H1 (cell line): Measurements from ENCODE around the genes HACD3 and LCTL.

GRCh38 chr15:64848434-64848818 is 6.7 kb downstream of the PLEKHO2 start:
- RRBS, result no CpG with 5 or more reads among the region's 3 CpGs
CAGE:
- cytosol, long polyA plus RNA, result no peak
- long polyA plus RNA, result no peak
- nucleus, long polyA plus RNA, result no peak

GRCh38 chr15:64872969-64873489 is 31.3 kb downstream of the PLEKHO2 start:
- RRBS, result no CpG with 5 or more reads among the region's 4 CpGs
CAGE:
- cytosol, long polyA plus RNA, result no peak
- long polyA plus RNA, result no peak
- nucleus, long polyA plus RNA, result no peak

DNA sequence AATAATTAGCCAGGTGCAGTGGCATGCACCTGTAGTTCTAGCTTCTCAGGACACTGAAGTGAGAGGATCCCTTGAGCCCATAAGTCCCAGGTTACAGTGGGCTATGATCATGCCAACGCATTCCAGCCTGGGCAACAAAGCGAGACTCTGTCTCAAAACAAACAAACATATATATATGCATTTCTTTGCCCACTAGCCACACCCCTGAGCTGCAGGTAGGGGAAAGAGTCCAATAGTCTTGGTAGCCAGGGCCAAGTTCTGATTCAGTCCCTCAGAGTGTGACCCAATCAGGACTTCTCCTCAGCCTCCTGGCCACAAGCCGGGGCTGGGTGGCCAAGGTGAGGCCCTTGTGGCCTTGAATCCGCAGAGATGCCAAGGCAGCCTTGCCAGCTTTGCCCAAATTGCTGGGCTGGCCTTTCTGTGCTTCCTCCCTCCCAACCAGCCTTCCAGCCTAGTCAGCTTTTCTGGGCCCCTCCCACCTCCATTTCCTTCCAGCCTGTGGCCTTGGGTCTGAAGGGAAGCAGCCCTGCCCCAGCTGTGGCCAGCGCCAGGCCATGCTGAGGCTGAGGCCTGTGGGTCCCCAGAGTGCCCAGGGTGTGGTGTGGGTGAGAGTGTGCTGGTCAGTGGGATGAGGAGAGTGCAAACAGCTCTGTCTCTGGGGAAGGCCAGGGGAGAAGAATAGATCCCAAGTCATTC is 34.3 kb upstream of the ANKDD1A start:
- RRBS, result no CpG with 5 or more reads among the region's 5 CpGs
CAGE:
- cytosol, long polyA plus RNA, result no peak
- long polyA plus RNA, result no peak
- nucleus, long polyA plus RNA, result no peak

DNA sequence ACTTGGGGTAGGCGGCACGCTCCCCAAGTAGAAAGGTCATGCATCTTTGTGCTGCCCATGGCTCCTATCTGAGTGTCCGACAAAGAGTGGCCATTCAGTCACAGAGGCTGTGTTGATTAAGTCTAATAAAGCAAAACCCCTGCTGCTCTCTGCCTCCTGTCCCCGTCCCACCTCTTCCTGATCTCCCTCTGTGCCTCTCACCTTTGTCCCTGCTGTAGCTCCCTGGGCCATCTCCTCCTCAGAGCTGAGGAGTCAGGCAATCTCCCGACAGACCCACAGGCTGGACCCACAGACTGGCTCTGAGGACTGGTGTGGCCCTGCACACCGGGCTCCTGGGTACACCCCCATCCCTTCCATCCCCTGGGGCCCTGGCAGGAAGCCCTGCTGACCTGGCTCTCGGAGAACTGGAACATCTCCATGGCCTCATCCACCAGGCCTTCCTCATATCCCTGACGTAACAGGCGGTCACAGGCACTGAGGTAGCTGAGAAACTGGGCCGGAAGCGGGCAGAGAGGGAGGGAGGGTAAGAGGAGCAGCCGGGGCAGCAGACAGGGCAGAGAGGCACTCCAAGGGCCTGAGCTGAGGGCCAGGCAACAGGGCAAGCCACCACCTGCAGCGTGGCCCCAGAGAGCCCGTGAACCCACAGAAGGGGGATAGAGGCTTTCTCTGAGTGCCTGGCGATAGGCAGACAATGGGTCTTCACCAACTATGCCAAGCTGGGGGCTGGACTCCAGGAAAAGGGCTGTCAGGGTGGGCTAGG is 17.7 kb downstream of the KBTBD13 start:
- RRBS, result no CpG with 5 or more reads among the region's 15 CpGs
CAGE:
- cytosol, long polyA plus RNA, result no peak
- long polyA plus RNA, result no peak
- nucleus, long polyA plus RNA, result no peak

GRCh38 chr15:65226834-65227578 is 15.7 kb upstream of the CILP start:
- RRBS, result no CpG with 5 or more reads among the region's 12 CpGs
CAGE:
- cytosol, long polyA plus RNA, result no peak
- long polyA plus RNA, result no peak
- nucleus, long polyA plus RNA, result no peak

DNA sequence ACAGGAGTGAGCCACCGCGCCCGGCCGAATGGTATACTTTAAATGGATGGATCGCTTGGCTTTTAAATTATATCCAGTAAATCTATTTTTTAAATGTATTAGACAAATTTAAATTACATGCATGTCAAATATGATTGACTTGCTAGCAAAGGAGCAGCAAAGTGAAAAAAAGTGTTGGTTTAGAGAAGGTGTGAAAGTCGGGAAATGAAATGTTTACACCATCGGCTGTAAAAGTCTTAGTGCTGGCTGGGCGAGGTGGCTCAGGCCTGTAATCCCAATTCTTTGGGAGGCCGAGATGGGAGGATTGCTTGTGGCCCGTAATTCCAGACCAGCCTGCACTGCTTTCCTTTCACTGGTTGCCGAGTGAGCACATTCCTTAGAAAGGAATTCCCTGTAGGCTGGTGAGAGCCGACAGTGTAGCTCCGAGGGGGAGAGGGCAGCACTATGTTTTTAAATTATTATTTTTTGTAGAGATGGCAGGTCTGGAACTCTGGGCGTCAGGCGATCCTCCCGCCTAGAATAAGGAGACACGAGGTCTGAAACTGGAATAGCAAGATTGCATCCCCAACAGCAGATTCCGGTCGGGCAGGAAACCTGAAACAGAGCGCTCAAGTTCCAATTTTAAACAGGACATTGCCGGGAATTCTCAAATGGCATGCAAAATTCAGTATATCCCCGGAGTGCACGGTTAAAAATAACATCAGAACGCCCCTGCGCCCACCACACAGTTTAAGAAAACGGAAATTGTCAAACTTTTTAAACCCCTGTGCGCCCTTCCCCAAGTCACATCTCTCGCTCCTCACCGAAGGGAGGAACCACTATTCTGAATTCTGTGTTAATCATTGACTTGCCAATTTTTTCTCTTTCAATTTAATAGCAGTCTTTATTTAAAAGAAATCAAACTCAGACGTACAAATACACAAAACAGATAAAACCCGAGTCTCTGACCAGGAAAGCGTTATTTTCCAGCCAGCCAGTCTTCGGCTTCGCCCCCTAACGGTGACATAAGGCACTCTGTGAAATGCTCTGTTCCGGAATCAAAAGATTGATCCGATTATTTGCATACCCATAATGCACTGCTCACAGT is 17.1 kb upstream of the PARP16 start:
- RRBS, result 17% methylated on average over 1 of the region's 37 CpGs
CAGE:
- cytosol, long polyA plus RNA, result no peak
- long polyA plus RNA, result no peak
- nucleus, long polyA plus RNA, result no peak

GRCh38 chr15:65376642-65377899 is 731 bp downstream of the IGDCC3 start:
- RRBS, result under 1% methylated on average over 54 of the region's 118 CpGs
CAGE:
- cytosol, long polyA plus RNA, result no peak
- long polyA plus RNA, result no peak
- nucleus, long polyA plus RNA, result start-site peak on the minus strand at chr15:65377547-65377620, 10 reads

DNA sequence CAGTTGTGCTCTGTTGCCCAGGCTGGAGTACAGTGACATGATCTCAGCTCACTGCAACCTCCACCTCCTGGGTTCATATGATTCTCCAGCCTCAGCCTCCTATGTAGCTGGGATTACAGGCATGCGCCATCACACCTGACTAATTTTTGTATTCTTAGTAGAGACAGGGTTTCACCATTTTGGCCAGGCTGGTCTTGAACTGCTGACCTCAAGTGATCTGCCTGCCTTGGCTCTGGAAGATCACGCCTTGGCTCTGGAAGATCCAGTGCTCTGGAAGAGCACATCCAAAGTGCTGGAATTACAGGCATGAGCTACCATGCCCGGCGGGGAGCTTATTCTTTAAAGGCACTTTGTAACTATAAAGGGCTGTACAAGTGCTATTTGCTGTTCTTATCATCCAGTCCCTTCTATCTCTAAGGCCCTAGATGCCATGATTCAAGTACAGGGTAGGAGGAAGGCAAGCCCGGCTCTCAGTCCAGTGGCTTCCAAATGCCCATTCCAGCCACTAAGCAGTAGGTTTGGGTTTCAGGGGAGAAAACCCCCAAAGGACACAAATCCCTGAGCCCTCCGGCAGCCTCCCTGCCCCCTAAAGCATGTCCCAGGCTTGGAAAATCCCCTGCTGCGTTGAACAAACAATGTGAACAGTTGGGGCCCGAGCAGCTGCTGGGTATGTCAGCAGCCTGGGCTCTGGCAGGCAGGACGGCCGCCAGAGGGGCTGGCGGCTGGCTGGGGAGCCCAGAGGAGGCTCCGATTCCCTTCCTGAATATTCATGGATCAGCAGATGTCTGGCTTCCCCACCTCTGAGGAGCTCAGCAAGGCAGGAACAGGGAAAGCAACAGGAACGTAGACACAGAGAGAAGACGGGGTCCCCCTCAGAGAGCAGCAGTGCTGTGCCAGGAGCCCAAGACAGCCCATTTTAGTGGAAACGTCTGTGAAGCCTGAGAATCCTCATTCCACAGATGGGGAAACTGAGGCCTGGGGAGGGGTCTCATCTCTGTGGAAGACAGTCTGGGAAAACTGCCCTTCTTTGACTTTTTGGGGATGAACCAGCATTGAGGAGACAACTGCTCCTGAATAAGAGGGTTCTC is 7.7 kb downstream of the IGDCC4 start:
- RRBS, result 25% methylated on average over 2 of the region's 15 CpGs
CAGE:
- cytosol, long polyA plus RNA, result start-site peak on the plus strand centred at position 829 of the sequence, 19 bp wide, 36 reads
- long polyA plus RNA, result start-site peak on the plus strand centred at position 835 of the sequence, 56 bp wide, 46 and 35 reads in 2 replicates
- nucleus, long polyA plus RNA, result start-site peak on the plus strand centred at position 822 of the sequence, 22 bp wide, 41 reads

DNA sequence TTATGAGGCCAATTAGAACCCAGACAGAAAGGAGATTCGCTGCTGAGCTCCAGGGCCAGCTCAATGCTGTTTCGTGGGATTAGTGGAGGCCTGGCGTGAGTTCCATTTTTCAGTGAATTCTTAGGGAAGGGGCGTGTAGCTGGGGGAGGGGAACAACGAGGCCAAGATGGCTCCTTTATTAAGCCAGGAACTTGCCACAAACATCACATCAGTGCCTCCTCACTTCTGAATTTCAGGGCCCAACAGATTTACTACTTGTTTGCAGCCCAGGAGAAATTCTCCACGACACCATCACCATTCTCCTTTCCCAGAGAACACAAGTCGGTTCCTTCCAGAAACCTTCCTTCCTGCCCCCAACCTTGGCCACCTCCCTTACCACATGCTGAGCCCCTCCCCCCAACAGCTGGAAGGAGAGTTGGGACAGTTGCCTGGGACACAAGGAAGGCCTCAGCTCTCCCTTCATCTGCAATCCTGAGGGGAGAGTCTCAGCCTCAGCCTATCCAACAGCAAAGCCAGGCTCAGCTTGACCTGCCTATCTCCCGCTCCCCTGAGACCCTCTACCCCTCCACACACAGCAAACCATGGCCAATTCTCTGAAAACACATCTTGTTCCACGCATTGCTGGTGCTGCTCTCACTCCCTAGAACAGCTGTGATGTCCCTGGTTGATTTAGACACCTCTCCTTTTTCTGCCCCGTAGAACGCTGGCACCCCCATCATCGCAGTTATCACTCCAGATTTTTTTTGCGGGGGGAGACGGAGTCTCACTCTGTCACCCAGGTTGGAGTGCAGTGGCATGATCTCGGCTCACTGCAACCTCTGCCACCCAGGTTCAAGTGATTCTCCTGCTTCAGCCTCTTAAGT is 5.7 kb downstream of the IGDCC4 start:
- RRBS, result no CpG with 5 or more reads among the region's 15 CpGs
CAGE:
- cytosol, long polyA plus RNA, result no peak
- long polyA plus RNA, result no peak
- nucleus, long polyA plus RNA, result no peak

- RRBS, result 1% methylated on average over 38 of the region's 79 CpGs
CAGE:
- cytosol, long polyA plus RNA, result start-site peak on the plus strand at chr15:65530444-65530565, 530 reads
- long polyA plus RNA, result start-site peak on the plus strand at chr15:65530479-65530526, 442 and 424 reads in 2 replicates
- nucleus, long polyA plus RNA, result start-site peak on the plus strand at chr15:65530479-65530564, 444 reads
Observed at GRCh38 chr15:65530279-65530952, at the start of gene HACD3. Gene HACD3 (plus strand): TSS chr15:65530463.

- RRBS, result no CpG with 5 or more reads among the region's 9 CpGs
CAGE:
- cytosol, long polyA plus RNA, result no peak
- long polyA plus RNA, result no peak
- nucleus, long polyA plus RNA, result no peak
Observed at GRCh38 chr15:65624534-65625310, 3.0 kb downstream of the SLC24A1 start.

DNA sequence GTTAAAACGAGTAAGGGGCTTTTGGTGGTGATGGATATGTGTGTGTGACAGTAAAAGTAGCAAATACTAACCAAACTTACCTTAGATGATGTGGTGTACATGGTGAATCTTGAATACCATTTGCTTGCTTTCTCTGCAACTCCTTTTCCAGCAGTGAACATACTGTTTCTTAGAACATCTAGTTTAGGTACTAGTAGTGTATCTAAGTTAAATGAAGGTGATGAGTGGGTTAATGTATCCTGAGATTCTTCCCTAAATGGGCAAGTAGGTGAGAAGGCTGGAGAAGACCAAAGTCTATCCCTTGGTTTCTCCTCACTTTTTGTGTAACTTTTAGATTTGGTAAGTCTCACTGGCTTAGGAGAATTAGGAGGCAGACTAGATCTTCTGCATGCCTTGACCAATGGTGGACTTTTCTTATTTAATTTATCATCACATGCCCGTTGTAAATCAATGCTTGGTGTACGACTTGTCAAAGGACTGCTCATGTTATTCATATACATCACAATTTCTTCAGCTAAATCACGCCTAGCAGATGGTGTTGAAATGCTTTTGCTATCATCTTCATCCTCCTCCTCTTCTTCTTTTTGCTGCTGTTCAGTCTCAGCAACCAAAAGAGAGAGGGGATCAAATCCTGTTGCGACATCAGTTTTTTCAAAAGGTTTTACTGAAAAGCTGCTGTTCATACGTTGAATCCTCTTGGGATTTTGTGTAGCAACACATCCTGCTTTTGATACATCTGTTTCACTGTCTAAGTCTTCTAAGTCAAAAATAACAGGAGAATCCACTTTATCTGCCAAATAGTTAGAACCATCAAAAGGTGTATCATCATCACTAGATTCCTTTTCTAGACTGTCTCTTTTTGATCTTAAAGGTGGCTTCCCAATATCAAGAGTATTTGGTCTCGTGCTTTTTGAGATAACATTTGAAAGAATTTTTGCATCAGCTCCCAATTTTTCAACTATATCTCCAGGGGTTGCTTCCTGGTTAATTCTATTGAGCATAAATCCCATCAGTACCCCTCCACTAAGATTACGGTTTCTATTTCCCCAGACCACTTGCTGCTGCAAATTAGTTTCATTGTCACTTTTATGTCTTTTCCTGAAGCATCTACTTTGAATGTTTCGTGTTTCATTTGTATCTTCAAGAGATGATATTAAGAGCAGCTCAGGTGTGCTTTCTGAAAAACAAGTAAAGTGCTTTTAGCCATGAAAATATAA is 69.0 kb downstream of the SLC24A1 start:
- RRBS, result no CpG with 5 or more reads among the region's 9 CpGs
CAGE:
- cytosol, long polyA plus RNA, result no peak
- long polyA plus RNA, result no peak
- nucleus, long polyA plus RNA, result no peak

DNA sequence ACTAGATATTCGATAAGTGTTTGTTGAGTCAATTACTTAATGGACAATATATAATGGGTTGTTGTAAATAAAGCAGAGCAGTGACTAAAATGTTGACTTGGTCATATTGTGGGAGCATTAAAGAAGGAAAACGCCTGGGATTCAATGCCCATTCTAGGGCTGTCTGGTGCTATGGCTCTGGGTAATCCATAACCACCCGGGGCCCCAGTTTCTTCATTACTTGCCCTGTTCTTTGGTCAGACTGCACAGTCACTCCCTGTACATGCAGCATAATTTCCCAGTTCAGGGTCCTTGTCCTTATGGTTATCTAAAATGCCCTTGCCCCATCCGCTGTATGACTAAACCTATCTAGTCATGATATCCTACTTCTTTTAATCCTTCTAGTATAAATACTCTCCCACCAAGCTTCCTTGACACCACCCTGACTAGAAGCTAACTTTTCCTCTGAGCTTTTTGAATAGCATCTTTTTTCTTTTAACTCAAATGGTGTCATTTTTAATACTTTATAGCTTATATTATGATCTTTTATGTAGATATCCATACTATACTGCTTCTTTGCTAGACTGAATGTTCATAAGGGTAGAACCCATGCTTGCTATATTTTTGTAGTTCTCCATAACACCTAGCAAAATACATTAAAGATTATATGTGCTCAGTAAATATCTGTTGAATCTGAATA is 27.6 kb upstream of the DENND4A start:
- RRBS, result no CpG with 5 or more reads among the region's 4 CpGs
CAGE:
- cytosol, long polyA plus RNA, result no peak
- long polyA plus RNA, result no peak
- nucleus, long polyA plus RNA, result no peak

DNA sequence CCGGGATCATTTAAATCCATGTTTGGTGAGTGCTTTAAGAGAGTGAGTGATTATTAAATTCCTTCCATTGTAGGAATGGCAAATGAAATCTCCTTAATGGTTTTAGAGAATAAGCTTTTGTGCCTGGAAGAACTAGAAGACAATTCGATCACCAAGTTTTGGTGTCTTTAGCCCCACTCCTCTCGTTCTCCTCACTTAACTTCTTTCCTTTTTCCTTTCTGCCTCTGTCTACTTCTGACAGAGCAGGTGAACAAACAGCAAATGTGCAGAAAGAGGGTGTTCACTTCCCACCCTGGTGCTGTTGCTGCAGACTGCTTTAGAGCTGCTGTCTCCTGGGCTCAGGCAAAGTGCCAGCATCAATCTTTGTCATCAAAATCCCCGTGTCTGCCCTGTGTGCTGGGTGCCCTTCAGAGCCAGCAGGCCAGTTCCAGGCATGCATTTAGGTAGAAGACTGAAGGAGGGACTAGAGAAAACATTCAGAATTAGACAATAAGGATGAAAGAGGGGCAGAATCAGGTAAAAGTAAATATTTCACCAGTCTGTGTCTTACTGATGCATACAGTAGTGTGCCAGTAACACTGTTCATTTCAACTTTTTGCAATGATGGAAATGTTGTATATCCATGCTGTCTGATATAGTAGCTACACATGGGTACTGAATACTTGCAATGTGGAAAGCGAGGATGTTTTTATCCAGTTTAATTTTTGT is 35.4 kb upstream of the RAB11A start:
- RRBS, result no CpG with 5 or more reads among the region's 5 CpGs
CAGE:
- cytosol, long polyA plus RNA, result no peak
- long polyA plus RNA, result no peak
- nucleus, long polyA plus RNA, result no peak

DNA sequence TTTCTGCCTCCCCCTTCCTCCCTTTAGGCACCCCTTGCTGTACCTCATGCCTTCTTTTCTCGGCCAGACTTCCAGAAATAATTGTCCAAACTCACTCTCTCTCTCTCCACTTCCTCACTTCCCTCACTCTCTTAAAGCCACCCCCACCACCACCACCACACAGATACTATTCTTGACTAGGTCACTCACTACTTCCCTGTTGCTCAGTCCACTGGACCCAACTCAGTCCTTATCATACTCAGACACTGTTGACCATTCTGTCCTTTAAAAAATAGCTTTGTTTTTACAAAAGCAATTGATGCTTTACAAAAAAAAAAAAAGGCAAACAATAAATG is 31.7 kb upstream of the RAB11A start:
- RRBS, result no CpG with 5 or more reads among the region's 1 CpG
CAGE:
- cytosol, long polyA plus RNA, result no peak
- long polyA plus RNA, result no peak
- nucleus, long polyA plus RNA, result no peak

DNA sequence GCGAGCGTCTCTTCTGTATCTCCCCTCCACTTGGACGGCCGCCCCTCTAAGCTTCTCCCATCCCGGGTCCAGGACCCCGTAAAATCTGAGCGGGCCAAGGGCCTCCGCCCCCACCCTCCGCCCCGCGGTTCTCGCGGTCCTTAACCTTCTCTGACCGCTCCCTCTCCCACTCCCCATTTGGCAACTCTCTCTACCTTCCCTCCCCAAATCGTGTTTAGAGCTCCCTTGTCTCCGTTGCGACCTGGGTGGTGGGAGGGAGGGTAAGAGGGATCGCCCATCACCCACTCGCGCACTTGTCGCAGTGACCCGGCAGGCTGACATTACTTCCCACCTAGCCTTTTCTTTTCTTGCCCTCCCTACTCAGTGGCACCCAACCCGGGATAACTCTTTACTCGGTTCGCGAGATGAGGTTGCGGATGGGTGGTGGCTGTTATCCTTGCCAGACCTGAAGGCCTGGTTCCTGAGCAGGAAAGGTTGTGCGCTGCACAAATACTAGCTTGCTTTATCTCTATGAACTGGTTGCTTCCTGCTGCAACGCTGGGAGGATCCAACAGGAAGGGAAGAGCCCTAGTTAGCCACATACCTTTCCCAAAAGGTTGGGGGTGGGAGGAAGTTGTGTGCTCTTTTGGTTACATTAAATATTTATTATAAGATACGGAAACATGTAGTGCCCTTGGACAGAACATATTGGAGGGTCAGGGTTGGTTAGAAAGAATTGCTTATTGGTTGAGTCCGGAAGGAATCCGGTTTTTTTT is 1.0 kb downstream of the RAB11A start:
- RRBS, result 1% methylated on average over 2 of the region's 32 CpGs
CAGE:
- cytosol, long polyA plus RNA, result no peak
- long polyA plus RNA, result no peak
- nucleus, long polyA plus RNA, result no peak

DNA sequence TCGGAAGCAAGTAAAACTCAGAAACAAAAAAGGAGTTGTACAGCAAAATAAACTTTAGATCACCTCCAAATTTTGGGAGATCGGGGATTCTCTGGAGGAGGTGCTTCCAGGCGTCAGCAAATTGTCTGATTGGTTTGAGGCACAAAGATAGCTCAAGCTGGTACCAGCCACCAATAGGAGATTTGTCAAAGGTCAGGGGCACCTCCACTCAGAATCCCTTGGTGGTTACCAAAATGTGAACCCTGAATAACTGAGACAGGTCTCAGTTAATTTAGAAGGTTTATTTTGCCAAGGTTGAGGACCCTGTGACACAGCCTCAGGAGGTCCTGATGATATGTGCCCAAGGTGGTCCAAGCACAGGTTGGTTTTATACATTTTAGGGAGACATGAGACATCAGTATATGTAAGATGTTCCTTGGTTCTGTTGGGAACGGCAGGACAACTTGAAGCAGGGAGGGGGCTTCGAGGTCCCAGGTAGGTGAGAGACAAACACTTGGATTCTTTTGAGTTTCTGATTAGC is 27.0 kb downstream of the SNAPC5 start:
- RRBS, result no CpG with 5 or more reads among the region's 5 CpGs
CAGE:
- cytosol, long polyA plus RNA, result no peak
- long polyA plus RNA, result no peak
- nucleus, long polyA plus RNA, result no peak

GRCh38 chr15:66565655-66566112 is at the start of gene LCTL:
Gene LCTL (minus strand): TSS chr15:66565998.
- RRBS, result no CpG with 5 or more reads among the region's 15 CpGs
CAGE:
- cytosol, long polyA plus RNA, result start-site peak on the minus strand at chr15:66565905-66565961, 147 reads
- long polyA plus RNA, result no peak
- nucleus, long polyA plus RNA, result no peak

DNA sequence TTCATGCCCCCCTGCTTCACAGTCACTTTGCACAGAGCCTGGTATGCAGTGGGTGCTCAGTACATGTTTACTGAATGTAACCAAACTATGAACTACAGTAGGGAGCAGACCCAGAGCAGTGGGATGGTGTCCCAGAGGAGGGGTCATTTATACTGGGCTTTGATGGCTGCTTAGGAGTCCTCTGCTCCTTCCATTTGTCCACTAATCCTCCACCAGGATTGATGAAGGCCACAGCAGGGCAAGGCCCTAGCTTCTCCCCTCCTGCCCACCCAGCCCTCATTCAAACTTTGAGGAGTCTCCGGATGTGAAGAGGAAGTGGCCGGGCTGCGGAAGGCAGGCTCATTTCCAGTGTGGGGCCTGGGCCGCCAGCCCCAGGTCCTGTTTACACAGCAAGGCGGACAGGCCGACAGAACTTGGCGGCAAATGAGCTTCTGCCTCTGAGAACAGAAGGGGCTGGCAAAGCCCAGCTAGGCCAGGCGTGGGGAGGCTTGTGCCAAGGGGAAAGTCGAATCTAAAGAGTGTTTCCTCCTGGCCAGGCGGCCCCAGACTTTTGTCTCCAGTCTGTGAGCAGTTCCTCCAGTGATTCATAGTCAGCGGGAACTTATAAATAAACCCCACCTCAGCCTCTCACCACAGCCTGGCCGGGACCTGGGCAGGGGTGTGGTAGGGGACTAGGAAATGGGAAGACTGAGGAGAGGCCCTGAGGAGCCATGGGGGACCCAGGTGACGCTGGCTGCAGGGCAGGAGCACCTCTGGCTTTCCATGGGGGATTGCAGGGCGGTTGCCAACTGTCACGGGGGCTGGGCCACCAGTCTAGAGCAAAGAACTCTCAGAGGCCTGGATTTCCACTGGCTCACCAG is 51.6 kb upstream of the LCTL start:
- RRBS, result no CpG with 5 or more reads among the region's 15 CpGs
CAGE:
- cytosol, long polyA plus RNA, result no peak
- long polyA plus RNA, result no peak
- nucleus, long polyA plus RNA, result no peak

GRCh38 chr15:66655895-66656437 is 46.1 kb upstream of the SMAD6 start:
- RRBS, result no CpG with 5 or more reads among the region's 4 CpGs
CAGE:
- cytosol, long polyA plus RNA, result no peak
- long polyA plus RNA, result no peak
- nucleus, long polyA plus RNA, result no peak